Breast epithelium (tissue), 2 donors: Measurements from ENCODE around the gene TMEM207.

GRCh38 chr3:188322714-188323543, 169.0 kb downstream of the LPP start:
- PRO-cap: no peak
- RAMPAGE, long total RNA, 2 experiments: no peak in any of the 2 experiments

- PRO-cap: no peak
- RAMPAGE, long total RNA, 2 experiments: no peak in any of the 2 experiments
Measured at GRCh38 chr3:188434538-188434913, 280.6 kb downstream of the LPP start.

DNA sequence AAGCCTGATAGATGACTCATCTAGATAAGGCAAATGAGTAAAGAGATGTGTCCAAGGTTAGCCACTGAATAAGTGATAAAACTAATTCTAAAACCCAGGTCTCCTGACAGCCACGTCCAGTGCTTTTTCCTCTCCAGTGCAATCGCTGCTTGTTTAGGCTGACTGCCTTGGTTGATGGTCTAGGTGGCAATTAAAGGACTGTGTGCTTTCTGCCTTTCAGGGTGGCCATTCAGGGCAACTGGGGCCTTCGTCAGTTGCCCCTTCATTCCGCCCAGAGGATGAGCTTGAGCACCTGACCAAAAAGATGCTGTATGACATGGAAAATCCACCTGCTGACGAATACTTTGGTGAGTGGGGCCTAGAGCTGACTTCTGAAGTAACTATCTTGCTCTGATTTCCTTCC, 463.7 kb upstream of the TPRG1 start:
- PRO-cap: no peak
- RAMPAGE, long total RNA, 2 experiments: no peak in any of the 2 experiments

DNA sequence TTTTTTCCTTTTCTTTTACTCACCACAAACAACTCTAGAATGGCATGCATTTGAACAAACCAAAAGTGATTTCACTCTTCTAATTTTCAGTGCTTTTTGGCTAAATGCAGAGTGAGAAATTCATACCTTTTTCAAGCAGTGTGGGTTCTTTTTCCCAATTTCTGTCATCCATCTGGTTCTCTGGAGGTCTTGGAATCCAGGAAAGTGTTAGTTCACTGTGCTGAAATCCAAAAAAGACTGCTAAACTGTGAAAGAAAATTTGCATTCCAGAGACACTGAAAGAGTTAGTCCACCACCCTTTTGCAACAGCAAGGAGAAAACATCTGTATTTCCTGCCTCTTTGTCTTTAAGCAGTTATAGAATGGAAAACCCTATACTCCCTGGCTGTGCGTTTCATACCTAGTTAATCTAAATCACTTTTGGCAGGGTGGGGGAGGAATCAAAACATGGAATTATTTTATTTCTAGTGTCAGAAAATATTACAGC, 317.9 kb upstream of the TPRG1 start:
- PRO-cap: no peak
- RAMPAGE, long total RNA, 2 experiments: no peak in any of the 2 experiments

DNA sequence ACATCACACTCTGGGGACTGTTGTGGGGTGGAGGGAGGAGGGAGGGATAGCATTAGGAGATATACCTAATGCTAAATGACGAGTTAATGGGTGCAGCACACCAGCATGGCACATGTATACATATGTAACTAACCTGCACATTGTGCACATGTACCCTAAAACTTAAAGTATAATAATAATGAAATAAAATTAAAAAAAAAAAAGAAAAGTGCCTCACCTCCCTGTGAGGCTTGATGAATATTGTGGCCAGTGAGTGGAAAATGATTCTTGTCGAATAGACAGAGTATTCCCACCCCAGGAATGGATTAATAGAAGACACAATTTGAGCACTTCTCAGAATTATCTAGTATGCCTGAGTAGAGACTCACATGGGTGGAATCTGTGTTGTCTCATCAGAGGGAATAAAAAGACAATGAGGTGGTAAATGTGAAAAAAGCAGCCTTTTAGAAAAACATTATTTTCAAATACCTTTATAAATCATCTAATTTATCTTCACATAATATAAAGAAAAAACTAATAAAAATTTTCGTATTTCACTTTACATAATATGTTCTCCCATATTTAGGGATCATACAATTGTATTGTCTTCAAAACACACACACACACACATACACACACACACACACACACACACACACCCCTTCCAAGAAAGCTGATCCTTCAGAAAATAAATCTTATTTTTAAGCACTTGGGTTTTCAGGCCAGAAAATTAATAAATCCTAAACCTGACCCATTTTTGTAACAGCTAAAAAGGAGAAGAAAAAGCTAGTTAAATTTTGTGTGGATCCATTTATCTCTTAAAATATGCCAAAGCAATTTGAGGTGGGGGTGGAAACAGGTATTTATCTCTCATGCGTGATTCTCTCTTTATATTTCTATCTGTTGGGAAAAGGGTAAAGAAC, 285.4 kb upstream of the TPRG1 start:
- PRO-cap: no peak
- RAMPAGE, long total RNA, 2 experiments: no peak in any of the 2 experiments

GRCh38 chr3:188947888-188948620, 223.7 kb upstream of the TPRG1 start:
- PRO-cap: bidirectional peak, plus-strand start at chr3:188948271, minus-strand start at chr3:188948006
- RAMPAGE, long total RNA, 2 experiments: no peak in any of the 2 experiments

- PRO-cap: no peak
- RAMPAGE, long total RNA, 2 experiments: no peak in any of the 2 experiments
Measured at GRCh38 chr3:188979405-188979764, 192.4 kb upstream of the TPRG1 start.

DNA sequence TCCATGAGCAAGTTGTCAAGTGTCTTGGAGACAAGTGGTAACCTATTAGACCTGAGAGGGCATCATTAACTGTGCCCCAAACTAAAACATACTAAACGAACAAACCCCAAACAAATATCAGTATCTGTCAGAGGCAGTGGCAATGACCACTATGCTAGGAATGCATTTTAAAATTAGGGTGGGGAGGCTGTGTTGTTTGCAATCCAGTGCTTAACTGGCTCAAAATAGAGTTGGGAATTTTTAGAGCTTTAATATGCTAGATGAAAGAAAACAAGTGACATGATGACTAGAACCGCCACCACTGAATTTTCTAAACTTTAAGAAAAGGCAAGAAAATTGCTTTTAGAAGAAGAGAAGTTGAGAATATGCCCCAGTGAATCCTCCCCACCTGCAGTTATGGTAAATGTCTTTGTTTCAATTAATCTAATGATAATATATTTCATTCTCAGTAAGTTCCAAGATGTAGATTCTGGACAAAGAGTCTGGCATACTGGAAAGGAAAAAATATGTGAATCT, 51.7 kb upstream of the TPRG1 start:
- PRO-cap: no peak
- RAMPAGE, long total RNA, 2 experiments: no peak in any of the 2 experiments

GRCh38 chr3:189132224-189133243, 39.2 kb upstream of the TPRG1 start:
- PRO-cap: no peak
- RAMPAGE, long total RNA, 2 experiments: no peak in any of the 2 experiments

DNA sequence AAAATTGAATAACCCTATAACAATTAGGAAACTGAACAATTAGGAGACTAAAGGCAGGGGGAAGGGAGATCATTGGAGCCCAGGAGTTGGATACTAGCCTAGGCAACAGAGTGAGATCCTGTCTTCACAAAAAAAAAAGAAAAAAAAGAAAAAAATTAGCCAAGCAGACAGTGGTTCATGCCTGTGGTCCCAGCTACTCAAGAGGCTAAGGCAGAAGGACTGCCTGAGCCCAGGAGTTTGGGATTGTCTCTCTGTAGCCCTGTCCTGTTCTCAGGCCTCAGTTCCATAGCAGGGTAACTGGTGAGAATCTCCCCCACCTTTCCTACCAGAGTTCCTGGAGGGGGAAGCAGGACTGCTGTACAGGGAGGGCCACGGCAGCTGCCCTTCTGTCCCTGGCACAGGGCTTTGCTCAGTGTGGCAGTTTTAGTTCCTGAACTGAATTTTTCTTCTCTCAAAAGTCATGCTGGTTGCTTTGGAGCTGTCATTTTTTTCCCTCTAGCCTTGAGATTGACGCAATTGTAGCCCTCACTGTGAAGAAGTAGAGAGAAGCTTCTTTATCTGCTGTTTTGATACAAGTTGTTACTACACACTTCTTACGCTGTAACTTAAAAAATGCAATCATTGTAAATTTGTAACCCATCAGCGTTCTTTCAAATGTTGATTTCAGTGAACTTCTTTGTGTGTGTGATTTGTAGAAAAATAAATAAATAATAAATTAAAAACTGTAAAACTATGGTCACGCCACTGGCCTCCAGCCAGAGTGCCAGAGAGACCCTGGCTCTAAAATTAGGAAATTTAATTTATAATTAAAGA, 55.5 kb downstream of the TPRG1 start:
- PRO-cap: no peak
- RAMPAGE, long total RNA, 2 experiments: no peak in any of the 2 experiments

- PRO-cap: no peak
- RAMPAGE, long total RNA, 2 experiments: no peak in any of the 2 experiments
Measured at GRCh38 chr3:189267715-189268473, 96.1 kb downstream of the TPRG1 start.

GRCh38 chr3:190053866-190054760, 66.6 kb downstream of the P3H2 start:
- PRO-cap: no peak
- RAMPAGE, long total RNA, 2 experiments: no peak in any of the 2 experiments

- PRO-cap: no peak
- RAMPAGE, long total RNA, 2 experiments: no peak in any of the 2 experiments
Measured at GRCh38 chr3:190109089-190109804, 11.4 kb downstream of the P3H2 start.

DNA sequence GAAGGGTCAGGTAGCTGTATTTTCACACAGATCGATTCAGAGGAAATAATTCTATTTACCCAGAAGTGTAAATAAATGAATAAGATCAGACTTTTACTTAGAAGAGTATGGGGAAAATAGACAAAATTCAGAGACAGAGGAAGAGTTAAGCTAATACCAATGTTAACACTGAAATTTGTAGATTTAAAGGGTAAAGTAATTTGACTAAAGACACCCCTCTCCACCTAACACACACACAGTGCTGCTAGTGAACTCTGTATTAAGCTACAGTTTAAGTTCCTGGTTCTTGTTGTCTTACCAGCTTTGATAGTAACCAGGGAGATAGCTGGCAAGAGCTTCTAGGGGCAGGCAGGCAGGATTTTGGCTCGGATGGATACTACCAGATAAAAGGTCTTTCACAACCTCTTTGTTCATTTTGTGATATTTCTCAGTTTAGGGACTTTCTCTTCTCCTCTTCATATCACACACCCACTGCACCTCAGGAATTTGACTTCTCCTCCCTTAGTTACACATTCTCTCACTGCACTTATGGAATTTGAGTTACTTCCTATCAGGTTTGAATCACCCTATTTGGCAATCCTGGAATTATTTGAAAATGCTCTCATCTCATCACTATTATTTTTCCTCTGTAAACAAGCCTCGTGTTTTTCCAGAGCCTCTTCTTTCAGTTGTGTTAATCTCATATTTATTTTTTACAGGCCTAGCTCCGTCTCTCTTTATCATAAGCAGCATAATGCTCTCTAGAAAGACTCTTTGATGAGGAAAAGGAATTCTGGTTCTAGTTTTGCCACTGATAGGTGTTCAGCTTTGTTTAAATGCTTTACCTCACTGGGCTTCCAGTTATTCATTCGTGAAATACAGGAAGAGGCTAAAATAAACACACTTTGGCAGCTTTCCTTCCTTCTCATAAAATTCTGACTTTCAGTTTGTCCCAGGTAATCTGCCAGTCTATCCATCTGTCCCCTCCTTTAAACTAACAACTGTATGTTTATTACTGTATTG, 22.9 kb upstream of the CLDN1 start:
- PRO-cap: no peak
- RAMPAGE, long total RNA, 2 experiments: no peak in any of the 2 experiments

- PRO-cap: no peak
- RAMPAGE, long total RNA, 2 experiments: no peak in any of the 2 experiments
Measured at GRCh38 chr3:190386274-190386960, 1.5 kb upstream of the CLDN16 start.

DNA sequence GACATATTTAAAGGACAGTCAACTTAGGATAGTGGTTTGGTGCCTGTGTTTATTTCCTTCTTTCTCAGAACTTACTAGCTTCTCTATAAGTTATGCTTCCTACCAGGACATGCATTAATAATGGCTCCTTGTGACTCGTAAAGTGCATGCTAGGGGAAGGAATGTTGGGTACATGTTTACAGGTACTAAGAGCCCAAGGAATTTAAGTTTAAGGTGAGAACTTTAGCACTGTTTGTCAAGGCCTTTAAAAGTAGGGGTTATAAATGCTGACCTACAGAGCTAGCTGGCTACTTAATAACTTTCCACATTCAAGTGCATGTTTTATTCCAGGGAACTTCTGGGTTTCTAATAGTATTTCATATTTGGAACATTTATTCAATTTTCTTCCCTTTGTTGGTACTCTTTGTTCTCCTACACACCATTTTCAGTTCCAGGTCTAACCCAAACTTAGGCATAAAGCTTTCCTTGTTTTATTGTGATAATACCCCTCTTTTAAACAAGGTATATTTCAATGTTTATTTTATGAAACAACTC, at the start of gene TMEM207:
TMEM207 (minus strand) TSS at position 97 of the 534 bp plus-strand sequence.
- PRO-cap: no peak
- RAMPAGE, long total RNA, 2 experiments: no peak in any of the 2 experiments

DNA sequence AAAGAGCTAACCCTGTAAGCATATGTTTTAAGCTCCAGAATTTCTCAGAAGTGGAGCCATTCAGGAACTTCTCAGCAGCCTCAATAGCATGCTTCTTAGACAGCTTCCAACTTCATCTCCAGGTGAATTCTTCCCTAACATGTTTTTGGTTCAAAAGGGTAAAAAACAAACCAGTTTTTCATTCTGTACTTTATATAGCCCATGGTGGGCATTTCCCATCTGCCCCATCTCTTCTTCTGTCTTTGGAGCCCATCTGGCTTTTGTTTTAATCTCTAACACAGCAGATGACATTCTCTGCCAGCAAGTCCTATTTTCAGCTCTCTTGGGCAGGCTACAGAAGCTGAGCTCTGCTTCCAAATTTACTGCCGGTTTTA, 26.8 kb upstream of the IL1RAP start:
- PRO-cap: no peak
- RAMPAGE, long total RNA, 2 experiments: no peak in any of the 2 experiments

DNA sequence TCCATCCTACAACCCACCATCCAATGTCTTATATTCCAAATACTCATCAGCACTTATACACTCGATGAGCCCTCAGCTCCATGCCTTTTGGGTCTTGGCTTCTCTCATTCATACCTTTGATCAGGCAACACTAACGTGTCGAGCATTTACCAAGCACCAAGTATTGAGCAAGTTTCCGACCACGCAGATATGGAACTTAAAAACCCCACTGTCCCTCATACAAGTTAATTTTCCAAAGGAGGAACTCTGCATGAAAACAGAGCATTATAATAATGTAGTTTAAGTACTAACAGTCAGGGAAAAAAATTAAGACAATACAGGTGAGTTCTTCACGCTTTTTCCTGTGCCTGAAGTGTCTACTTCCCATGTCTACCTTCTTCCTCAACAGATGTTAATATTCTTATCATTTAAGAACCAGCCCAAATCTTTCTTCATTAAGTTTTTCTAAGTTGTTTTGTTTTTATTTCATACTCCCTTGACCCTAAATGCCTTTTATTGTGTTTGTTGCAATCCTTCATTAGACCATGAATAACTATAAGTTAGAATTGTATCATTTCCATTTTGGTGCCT, 102.9 kb downstream of the IL1RAP start:
- PRO-cap: no peak
- RAMPAGE, long total RNA, 2 experiments: no peak in any of the 2 experiments

GRCh38 chr3:190618639-190619034, 104.8 kb downstream of the IL1RAP start:
- PRO-cap: no peak
- RAMPAGE, long total RNA, 2 experiments: no peak in any of the 2 experiments

- PRO-cap: no peak
- RAMPAGE, long total RNA, 2 experiments: no peak in any of the 2 experiments
Measured at GRCh38 chr3:190809890-190810220, 52.6 kb downstream of the GMNC start.